Caco-2 (cell line): Measurements from ENCODE around the genes MACF1 and BMP8B.

GRCh38 chr1:38474513-38475209 is 384.9 kb downstream of the RRAGC start:
- PRO-cap, result no peak
- RRBS, result no CpG with 5 or more reads among the region's 13 CpGs

DNA sequence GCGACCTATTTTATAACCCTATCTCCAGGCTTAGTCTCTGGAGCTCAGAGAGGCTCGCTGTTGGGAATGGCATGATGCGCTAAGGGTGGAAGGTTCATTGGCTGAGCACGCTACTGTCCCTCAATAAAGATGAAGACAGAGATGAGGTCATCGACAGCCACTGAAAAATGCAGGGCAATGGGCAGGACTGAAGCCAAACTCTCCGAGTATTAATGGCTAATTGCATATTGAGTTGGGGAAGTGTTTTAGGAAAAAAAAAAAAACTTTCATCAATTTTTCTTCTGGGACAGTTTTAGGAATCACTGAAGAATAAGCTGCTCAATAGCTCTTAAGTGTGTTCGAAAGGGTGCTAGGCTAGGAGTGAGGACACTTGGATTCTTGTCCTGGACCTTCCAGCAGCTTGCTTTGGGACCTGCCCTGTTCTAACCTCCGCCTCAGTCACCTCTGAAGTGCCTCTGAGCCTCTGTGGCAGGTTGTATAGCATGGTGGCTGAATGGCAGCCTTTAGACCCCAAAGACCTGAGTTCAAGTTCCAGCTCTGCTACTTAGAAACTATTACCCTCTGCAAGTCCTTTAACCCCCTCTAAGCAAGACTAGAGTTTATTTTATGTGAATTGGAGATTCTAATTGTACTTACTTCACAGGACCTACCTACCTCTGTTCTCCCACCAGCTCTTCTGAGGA is 81.7 kb downstream of the RRAGC start:
- PRO-cap, result no peak
- RRBS, result no CpG with 5 or more reads among the region's 8 CpGs

- PRO-cap, result no peak
- RRBS, result 8% methylated on average over 41 of the region's 83 CpGs
Observed at GRCh38 chr1:38803789-38804712, 55.5 kb downstream of the RRAGC start.

DNA sequence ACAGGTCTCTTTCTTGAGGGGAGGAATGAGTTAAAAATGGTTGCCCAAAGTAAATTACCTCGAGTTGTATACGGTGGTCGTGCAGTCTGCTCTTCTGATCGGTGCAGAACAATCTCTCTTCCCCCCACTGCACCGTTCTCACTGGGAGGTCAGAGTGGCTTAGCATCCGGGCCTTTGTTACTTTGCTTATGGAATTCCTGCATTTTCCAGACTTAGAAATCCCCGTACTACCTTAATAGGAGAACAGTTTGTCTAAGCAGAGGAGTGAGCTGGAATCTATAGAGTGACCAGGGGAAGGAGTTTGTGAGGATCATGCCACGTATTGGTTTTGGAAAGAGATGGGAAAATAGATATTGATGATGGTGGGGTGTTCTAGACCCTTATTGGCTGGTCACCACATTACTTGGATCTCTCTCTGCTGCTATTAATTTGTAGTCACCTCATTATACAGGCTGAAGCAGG is 81.3 kb downstream of the NDUFS5 start:
- PRO-cap, result no peak
- RRBS, result no CpG with 5 or more reads among the region's 8 CpGs

DNA sequence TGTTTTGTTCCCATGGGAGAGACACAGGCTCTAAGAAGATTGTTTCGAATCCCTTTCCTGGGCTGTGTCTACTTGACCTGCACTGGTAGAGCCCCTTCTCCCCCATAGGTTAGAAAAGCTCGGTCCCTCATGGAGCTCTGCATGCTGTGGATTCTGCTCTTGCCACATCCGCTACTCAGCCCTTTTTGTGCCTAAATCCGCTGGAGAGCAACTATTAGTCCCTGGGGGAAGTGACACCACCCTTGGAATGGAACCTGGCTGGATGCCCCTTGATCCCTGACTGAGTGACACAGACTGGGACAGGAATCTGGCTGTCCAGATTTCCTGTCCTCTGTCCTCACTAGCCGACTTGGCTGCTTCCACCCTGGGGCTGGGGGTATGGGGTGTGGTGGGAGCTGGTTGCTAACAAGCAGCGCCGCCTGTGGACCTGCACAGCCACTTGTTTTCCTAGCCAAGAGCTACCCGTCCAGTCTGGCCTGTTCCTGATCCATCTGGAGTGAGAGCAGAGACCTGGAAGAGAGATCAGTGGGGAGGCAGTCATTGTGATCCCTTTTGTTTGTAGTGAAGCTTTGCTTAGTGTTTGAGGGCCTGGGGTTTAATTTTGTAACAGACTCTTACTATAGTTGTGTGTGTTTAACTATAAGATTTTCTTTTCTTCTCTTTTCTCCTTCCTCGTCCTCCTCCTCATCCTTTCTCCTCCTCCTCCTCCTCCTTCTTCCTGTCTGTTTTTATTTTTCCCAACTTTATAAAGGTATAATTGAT is 71.5 kb upstream of the MACF1 start:
- PRO-cap, result bidirectional peak, plus-strand start at position 490 of the sequence, minus-strand start at position 189 of the sequence
- RRBS, result no CpG with 5 or more reads among the region's 9 CpGs

- PRO-cap, result no peak
- RRBS, result no CpG with 5 or more reads among the region's 10 CpGs
Observed at GRCh38 chr1:39204294-39205055, at the start of gene MACF1. MACF1 (plus strand) TSS chr1:39204695.

GRCh38 chr1:39213938-39215009 is 9.8 kb downstream of the MACF1 start:
- PRO-cap, result bidirectional peak, plus-strand start at chr1:39214450, minus-strand start at chr1:39214154
- RRBS, result no CpG with 5 or more reads among the region's 8 CpGs

GRCh38 chr1:39361280-39361923 is 130.0 kb upstream of the BMP8A start:
- PRO-cap, result no peak
- RRBS, result no CpG with 5 or more reads among the region's 9 CpGs

DNA sequence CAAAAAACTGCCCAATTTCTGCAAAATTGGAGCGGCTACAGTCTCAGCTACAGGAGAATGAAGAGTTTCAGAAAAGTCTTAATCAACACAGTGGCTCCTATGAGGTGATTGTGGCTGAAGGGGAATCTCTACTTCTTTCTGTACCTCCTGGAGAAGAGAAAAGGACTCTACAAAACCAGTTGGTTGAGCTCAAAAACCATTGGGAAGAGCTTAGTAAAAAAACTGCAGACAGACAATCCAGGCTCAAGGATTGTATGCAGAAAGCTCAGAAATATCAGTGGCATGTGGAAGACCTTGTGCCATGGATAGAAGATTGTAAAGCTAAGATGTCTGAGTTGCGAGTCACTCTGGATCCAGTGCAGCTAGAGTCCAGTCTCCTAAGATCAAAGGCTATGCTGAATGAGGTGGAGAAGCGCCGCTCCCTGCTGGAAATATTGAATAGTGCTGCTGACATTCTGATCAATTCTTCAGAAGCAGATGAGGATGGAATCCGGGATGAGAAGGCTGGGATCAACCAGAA is 104.1 kb upstream of the BMP8A start:
- PRO-cap, result no peak
- RRBS, result no CpG with 5 or more reads among the region's 5 CpGs

DNA sequence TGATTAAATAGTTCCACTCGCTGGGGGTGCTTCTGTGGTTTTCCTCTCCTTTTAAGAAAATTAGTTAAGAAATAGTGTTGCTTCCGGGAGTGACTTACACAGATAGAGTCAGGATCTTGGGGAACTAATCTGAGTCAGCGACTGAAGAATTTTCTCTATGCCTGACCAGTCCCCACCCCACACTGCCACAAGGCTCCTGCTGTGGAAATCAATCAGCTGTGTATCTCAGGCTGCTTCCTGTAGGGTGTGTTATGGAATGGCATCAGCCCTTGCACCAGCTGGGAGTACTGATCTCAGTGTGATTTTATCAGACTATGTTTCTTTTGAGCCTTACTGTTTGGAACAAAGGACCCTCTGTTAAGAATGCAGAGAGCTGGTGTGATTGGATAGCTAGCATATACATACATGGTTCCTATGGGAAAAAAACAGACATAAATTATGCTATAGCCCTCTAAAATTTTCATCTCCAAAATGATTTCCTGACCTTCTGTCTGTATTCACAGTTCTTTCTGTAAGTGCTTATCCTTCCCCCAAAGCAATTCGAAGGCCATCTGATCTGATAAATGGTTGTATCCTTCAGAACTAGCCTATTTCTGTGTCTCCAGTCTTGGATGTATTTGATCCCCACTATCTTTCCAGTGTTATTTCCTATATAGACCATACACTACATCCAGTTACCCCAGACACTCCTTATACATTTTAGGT is 92.7 kb upstream of the BMP8A start:
- PRO-cap, result unidirectional peak, minus-strand start at position 184 of the sequence
- RRBS, result no CpG with 5 or more reads among the region's 4 CpGs

GRCh38 chr1:39409420-39410557 is 81.6 kb upstream of the BMP8A start:
- PRO-cap, result no peak
- RRBS, result no CpG with 5 or more reads among the region's 37 CpGs

DNA sequence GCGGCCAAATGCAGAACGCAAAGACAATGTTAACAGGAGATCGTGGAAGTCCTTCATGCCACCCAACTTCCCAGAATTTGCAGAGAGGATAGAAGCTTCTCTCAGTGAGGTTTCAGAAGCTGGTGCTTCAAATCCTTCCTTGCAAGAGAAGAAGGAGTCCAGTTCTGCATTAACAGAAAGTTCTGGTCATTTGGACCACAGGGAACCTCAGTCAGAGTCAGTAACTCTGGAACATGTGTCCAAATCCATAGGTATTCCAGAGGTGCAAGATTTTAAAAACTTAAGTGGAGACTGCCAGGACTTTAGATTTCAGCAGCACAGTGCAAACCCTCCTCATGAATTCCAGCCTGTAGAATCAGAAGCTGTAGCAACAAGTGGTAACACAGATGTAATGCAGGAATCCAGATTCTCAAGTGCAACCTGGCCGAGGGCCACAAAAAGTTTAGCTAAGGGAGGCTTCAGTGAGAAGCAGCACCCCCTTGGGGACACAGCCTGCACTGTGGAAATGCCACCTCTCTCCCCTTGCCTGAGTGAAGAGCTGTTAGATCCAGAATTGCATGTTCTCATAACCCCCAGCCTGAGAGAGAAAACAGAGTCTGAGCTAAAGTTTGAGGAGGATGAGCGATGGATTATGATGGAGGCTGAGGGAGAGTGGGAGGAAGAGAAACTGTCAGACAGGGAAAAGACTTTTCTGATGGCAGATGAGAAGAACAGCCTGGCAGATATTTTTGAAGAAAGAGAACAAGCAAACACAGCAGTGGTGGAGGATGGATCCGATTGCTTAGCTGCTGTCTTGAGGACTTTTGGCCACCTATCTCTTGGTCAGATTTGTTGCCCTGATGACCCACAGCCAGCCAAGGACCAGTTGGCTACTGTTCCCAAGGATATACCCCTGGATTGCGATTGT is 80.6 kb upstream of the BMP8A start:
- PRO-cap, result no peak
- RRBS, result no CpG with 5 or more reads among the region's 7 CpGs

DNA sequence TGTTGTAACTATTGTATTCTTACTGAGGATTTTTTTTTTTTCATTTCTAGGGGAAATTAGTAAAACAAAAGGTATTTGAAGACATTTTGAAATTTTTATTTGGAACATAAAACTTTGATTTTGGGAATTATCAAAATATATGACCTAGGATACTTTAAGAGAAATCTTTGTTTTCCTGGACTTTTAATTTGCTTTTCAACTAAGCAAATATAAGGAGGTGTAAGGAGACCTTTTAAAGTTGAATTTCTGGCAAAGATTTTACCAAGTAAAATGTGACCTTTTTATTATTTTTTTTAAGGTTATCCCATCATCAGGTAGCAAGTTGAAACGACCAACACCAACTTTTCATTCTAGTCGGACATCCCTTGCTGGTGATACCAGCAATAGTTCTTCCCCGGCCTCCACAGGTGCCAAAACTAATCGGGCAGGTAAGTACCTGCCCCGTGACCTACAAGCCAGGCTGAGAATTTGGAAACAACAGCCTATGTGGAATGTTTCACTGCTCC is 7.1 kb upstream of the BMP8A start:
- PRO-cap, result no peak
- RRBS, result no CpG with 5 or more reads among the region's 5 CpGs

- PRO-cap, result no peak
- RRBS, result no CpG with 5 or more reads among the region's 18 CpGs
Observed at GRCh38 chr1:39562918-39563955, 13.4 kb downstream of the PABPC4 start.

GRCh38 chr1:39632683-39633298 is 6.7 kb downstream of the HEYL start:
- PRO-cap, result no peak
- RRBS, result 87% methylated on average over 27 of the region's 57 CpGs

DNA sequence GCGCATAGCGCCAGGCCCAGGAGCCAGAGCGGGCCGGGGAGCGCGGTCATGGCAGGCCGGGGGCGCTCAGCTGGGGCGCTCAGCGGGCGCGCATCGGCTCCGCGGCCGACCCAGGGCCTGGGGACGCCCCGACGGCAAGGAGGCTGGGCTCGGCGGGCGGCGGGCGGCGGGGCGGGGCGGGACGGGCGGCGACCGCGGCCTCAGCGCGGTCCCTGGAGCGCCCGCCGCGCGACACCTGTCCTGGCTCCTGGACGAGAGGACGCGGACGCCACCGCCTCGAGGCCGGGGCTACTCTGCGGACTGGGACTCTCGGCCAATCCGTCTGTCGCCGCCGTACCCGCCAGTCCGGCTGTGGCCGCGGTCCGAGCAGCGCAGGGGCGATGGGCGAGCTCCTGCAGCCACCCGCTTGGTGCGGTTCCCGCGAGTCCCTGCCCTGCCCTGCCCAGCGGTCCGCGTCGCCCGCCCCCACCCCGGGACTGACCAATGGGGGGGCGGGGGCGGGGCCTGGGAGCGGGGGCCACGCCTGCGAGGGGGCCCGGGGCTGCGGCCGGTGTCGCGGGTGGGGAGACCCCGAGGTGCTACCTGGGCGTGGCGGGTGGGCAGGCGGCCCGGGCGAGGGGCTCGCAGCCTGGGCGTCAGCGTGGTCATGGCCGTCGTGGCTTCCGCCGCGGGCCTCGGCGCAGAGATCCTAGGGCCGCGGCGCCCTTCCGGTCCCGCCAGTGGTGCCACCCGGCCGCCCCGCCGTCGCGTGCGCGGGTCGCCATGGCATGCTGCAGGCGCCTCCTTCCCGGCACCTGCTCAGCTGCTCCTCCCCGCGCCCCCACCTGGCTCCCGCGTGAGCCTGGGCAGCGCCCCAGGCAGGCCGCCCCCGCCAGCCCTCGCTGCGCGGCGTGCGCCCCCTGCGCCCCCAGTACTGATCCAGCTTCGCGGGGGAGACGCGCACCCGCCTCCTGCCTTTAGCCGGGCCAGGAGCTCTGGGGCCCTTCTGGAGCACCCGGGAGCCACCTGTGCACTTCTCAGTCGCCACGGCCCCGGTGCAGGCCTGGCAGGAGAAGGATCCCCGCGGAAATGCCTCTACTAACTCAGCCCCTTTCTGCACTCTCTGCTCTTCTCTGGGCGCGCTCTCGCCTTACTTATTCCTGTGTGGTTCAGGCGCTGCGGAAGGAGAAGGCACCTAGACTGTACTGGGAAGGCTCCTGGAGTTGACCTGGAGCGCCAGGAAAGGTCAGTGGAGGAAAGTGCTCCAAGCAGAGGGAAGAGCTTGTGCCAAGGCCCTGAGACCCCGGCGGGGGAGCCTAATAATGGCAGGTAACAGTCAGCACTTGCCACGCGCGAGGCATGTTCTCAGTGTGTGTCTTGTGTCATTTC is at the start of gene BMP8B:
Gene BMP8B, minus strand, starts transcription at position 430 of the 1,368 bp plus-strand sequence.
- PRO-cap, result bidirectional peak, plus-strand start at position 520 of the sequence, minus-strand start at position 414 of the sequence
- RRBS, result 3% methylated on average over 30 of the region's 148 CpGs

- PRO-cap, result no peak
- RRBS, result no CpG with 5 or more reads among the region's 7 CpGs
Observed at GRCh38 chr1:39818188-39818997, 29.7 kb upstream of the BMP8B start.

DNA sequence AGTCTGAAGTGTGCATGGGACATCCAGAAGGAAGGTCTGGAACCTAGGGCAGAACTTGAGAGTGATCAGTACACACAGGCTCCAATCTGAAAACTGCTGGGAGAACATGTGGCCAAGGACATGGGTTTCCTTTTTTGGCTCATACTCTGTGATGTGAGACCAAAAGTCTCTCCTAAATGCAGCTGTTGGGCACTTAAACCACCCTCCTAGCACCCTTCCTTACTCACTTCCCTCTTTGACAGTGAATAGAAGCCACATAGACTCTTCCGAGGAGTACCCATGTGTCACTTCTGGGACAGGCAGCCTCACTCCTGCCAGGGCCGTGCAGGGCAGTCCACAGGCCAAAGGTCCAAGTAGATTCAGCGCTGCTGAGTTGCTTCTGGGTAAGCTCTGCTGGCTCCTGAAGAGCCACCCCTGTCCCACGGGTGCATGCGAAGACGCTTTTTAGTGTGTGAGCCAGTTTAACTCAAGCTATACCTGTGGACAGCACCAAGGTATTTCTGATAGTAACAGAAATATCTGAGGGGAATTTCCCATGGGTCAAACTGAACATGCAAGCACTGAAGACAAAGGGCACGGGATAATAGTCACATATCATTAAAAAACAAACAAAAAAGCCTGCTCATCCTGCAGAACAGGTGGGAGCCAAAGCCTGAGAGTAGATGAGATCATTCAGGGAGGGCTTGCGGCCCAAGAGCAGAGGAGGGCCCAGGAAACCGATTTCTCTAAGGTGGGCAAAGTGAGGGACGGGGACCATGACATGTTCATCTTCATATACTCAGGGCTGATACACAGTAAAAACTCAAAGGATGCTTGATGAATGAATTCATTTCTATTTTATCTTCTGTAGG is 36.9 kb upstream of the BMP8B start:
- PRO-cap, result no peak
- RRBS, result no CpG with 5 or more reads among the region's 10 CpGs

- PRO-cap, result no peak
- RRBS, result 97% methylated on average over 12 of the region's 37 CpGs
Observed at GRCh38 chr1:39922041-39922904, 20.6 kb upstream of the MYCL start.

GRCh38 chr1:39964386-39964758 is 9.4 kb downstream of the MFSD2A start:
- PRO-cap, result no peak
- RRBS, result no CpG with 5 or more reads among the region's 1 CpG